Epithelial cell of alveolus of lung (primary cell): ENCODE measurements around the gene MAN2B2.

GRCh38 chr4:4480728-4481579 lies 60.9 kb downstream of the STX18 start:
- RAMPAGE, long total RNA: no peak
- RRBS: no CpG with 5 or more reads among the region's 6 CpGs

GRCh38 chr4:4499413-4499989 lies 42.3 kb downstream of the STX18 start:
- RAMPAGE, long total RNA: no peak
- RRBS: no CpG with 5 or more reads among the region's 4 CpGs

- RAMPAGE, long total RNA: no peak
- RRBS: no CpG with 5 or more reads among the region's 10 CpGs
Observed at GRCh38 chr4:4648718-4649602, 107.1 kb upstream of the STX18 start.

DNA sequence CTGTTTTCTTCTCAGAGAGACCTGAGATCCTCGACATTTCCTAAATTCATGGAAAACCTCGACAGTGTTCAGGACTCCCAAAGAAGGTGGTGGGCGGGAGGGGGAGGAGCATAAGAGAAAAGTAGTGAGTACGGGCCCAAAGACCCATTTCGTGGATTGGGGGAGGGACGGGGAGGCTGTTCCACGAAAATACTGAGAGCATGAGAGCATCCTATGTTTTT lies 5.7 kb upstream of the MSX1 start:
- RAMPAGE, long total RNA: no peak
- RRBS: no CpG with 5 or more reads among the region's 7 CpGs

DNA sequence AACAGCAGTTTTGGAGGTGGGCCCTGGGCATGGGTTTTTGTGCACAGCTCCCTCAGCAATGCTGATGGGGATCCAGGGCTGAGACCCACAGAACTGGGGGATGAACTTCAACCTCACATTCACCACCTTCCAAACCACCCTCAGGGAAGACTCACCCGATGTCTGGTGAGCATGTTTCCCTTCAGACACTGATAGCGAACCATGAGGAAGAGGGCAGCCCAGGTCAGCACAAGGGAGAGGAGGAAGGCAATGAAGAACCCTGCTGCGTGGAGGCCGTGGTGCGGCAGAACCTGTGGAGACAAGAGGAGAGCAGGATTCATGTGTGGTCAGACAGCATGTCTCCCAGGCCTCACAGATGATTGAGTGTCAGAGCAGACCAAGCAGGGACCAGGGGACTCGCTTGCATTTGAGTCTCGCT lies 43.0 kb downstream of the EVC2 start:
- RAMPAGE, long total RNA: no peak
- RRBS: no CpG with 5 or more reads among the region's 7 CpGs

DNA sequence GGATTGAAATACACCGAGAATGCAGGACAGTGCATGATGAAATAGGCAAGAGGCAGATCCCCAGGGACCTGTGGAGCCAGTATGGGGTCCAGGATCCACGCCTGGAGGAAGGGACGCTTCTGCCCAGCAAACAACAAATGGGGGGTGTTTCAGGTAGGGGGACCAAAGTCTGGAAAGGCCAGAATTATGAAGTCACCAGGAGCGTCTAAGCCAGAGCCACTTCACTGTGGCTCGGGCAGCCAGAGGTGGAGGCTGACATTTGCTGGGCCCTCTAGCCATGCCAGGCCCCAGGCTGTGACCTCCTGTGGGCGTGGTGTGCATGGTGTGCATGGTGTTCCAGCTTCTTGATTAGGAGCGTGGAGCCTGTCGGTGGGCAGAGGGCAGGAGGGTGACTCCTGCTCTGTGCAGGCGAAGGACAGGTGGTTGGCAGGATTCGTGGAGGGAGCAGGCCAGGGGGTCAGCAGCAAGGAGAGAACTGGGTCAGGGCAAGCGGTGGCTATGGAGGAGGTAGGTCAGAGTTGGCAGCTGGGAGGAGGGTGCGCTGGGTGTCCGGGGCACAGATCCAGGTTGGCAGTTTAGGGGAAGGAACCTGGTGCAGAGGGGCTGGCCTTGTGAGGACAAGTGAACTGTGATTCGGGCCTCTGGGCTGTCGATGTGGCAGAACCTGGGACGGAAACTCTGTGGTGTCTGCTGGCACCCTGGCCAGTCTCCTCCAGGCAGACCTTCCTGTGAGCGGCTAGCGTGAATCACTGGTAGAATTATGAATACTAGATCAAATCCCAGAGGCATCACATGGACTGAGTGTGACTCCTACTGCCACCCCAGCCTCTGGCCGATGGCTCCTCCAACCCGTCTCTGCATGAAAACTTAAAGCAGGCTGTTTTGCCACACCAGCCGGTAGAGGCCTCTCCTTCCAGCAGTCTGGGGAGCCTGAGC lies 19.9 kb downstream of the EVC start:
- RAMPAGE, long total RNA: no peak
- RRBS: no CpG with 5 or more reads among the region's 21 CpGs

DNA sequence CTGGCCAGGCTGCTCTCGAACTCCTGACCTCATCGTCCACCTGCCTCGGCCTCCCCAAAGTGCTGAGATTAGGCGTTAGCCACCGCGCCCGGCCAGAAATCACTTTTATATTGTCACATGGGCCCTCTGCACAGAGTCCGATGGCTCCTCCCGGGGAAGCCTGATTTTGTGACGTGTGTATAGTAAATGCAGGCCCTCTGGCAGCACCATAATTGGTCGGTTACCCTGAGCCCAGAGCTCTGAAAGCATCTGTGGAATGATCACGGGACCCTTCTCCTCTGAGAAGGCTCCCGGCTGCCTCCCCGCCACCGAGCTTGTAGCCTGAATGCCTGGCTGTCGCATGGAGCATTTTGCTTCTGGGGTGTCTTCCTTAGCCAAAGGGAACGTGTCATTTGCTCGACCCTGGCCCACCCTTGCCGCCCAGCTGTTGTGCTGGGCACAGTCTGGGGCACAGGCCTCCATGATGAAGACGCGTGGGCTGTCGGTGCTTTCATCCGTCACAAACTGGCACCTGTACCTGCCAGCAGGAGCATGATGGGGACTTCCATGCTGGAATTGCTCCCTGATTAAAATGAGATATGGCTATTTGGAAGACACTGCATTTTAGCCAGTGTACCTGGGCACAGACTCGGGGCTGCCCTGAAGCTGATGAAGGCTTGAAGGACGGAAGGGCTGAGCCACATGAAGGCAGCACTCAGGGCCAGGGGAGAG lies 79.3 kb downstream of the CRMP1 start:
- RAMPAGE, long total RNA: no peak
- RRBS: no CpG with 5 or more reads among the region's 25 CpGs

- RAMPAGE, long total RNA: no peak
- RRBS: no CpG with 5 or more reads among the region's 3 CpGs
Observed at GRCh38 chr4:5835479-5835856, 57.4 kb downstream of the CRMP1 start.

GRCh38 chr4:5839753-5840360 lies 53.0 kb downstream of the CRMP1 start:
- RAMPAGE, long total RNA: no peak
- RRBS: no CpG with 5 or more reads among the region's 22 CpGs

DNA sequence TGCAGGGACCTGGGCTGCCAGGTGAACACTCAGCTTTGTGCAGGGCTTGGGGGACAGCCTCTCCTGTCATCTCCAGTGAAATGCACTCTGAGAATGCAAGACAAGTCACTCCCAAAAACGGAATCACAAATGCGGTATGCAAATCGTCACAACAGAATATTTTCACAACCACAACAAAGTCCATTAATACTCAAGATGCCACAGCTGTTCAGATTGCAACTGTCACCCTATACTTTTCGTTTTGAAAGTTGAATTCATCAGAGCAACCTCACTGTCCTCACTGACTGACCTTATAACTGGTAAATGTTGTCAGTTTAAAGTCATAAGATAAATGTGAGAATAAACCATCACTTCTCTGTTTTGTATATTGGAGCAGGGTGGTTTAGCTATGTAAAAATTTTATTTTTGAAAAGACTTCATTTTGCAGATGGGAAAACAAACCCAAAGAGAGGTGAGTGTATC lies 16.6 kb downstream of the JAKMIP1 start:
- RAMPAGE, long total RNA: no peak
- RRBS: no CpG with 5 or more reads among the region's 4 CpGs

DNA sequence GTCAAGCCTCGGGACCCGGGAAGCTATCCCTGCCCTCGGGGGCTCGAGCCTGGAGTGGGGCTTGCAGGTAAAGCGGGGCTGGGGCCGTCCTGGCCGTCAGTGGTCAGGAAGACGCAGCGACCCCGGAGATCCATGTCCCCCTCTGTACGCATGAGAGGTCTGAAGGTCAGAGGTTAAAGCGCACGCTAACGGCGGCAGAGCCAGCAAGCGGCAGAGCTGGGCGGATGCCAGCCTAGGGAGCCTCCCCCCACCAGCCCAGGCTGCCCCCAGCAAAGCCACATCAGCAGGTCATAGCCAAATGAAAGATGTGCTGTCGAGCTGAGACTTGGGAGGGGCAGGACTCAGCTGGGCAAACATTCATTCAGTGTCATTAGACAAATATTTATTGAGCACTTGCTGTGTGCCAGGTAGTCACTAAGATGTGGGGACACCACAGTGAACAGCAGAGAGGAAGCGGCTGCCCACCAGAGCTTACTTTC lies 563 bp upstream of the JAKMIP1 start:
- RAMPAGE, long total RNA: no peak
- RRBS: no CpG with 5 or more reads among the region's 19 CpGs

GRCh38 chr4:6245518-6245996 lies 24.1 kb upstream of the WFS1 start:
- RAMPAGE, long total RNA: no peak
- RRBS: no CpG with 5 or more reads among the region's 38 CpGs

DNA sequence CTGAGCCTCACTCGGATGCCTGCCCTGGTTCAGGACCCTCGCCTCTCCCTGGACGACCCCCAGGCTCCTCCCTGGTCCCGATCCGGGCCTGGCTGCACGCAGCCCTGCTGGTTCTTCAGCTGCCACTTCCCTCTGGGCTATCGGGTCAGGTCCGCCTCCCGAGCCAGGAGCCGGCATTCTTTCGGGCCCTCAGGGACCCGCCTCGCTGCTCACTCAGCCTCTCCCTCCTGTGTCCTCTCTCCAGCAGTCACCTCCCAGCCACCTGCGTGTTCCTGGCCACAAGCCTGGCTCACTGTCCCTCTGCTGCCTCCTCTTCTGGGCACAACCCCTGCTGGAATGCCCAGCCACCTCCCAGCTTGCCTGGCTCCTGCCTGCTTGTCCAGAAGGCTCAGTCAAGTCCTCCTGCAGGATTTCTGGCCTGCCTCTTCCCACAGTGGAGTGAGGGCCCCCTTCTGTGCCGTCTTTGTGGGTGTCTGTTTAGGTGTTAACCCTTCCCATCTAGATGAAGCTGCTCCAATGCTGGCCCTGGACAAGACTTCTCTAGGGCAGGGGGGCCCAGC lies 2.1 kb downstream of the WFS1 start:
- RAMPAGE, long total RNA: no peak
- RRBS: 80% methylated on average over 6 of the region's 15 CpGs

GRCh38 chr4:6470323-6471404 lies 1.8 kb downstream of the PPP2R2C start:
- RAMPAGE, long total RNA: no peak
- RRBS: 1% methylated on average over 48 of the region's 99 CpGs

- RAMPAGE, long total RNA: start-site peak on the plus strand at chr4:6575201-6575212, 75 and 59 reads in 2 replicates
- RRBS: 1% methylated on average over 19 of the region's 79 CpGs
Observed at GRCh38 chr4:6574328-6575816, at the start of gene MAN2B2. TSS of gene MAN2B2 (plus strand) at chr4:6575189.

GRCh38 chr4:6761469-6762210 lies 20.9 kb upstream of the KIAA0232 start:
- RAMPAGE, long total RNA: no peak
- RRBS: 38% methylated on average over 4 of the region's 31 CpGs

DNA sequence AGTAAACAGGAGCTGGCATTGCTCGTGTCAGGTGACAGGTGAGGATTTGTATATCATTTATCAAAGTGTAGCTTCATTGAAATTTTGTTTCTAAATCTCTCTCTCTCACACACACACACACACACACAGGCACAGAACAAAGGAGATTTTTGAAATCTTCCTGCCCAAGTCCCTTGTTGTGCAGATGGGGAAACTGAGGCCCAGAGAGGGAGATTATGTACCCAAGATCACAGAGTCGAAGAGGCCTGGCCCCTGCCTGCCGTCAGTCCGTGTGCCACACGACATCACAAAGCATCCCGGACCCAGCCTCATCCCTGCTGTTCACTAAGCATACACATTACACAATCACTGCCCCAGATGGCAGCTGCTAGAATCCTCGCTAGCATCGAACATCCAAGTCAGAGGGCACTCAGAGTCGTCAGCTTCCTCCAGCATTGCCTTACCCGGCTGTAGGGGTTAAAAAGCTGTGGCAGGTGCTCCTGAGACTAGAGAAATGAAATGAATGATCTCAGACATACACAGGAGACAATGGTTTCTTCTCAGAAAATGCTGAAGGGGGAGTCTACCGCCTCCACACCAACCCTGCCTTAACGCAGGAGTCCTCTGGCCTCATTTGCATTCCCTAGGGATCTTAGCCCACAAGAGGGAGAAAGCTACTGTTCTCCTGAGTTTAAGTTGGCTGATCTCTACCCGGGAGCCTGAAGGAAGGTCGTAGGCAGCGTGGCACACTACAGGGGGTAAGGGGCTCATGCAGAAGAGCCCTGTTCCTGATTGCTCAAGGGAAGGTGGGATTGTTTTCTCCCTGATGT lies 2.9 kb upstream of the KIAA0232 start:
- RAMPAGE, long total RNA: no peak
- RRBS: no CpG with 5 or more reads among the region's 15 CpGs

- RAMPAGE, long total RNA: no peak
- RRBS: no CpG with 5 or more reads among the region's 8 CpGs
Observed at GRCh38 chr4:6836420-6836879, 53.9 kb downstream of the KIAA0232 start.

DNA sequence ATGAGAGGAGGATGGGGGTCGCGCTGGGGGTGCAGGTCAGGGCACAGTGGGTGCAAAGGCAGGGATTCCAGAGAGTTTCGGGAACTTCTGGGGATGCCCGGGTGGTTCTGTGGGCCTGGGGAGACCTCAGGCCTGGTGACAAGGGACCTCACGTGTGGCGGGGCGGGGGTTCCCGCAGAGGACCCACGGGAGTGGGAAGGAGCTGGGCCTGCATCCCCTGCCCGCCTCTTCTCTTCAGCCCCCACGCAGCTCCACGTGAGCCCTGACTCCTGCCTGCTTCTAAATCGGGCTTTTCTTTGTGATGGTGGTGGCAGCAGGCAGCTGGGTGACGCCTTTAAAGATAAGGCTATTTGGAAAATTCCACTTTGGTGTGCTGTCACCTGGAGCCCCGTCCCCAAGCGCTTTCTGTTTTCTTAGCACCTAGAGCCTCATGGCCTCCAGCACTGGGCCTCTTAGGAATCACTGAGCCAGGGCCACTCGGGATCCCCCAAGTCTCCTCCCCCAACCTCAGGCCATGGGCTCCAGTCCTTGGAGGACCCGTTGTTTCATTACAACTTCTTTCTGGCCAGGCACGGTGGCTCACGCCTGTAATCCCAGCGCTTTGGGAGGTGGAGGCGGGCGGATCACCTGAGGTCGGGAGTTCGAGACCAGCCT lies 7.1 kb upstream of the TBC1D14 start:
- RAMPAGE, long total RNA: no peak
- RRBS: no CpG with 5 or more reads among the region's 25 CpGs

- RAMPAGE, long total RNA: no peak
- RRBS: no CpG with 5 or more reads among the region's 6 CpGs
Observed at GRCh38 chr4:6906101-6906646, 3.5 kb upstream of the TBC1D14 start.